Amniotic epithelial cell (primary cell): ENCODE results near the gene BNIP1.

GRCh38 chr5:172680542-172681342, 39.7 kb downstream of the NEURL1B start:
- RRBS, result no CpG with 5 or more reads among the region's 5 CpGs

DNA sequence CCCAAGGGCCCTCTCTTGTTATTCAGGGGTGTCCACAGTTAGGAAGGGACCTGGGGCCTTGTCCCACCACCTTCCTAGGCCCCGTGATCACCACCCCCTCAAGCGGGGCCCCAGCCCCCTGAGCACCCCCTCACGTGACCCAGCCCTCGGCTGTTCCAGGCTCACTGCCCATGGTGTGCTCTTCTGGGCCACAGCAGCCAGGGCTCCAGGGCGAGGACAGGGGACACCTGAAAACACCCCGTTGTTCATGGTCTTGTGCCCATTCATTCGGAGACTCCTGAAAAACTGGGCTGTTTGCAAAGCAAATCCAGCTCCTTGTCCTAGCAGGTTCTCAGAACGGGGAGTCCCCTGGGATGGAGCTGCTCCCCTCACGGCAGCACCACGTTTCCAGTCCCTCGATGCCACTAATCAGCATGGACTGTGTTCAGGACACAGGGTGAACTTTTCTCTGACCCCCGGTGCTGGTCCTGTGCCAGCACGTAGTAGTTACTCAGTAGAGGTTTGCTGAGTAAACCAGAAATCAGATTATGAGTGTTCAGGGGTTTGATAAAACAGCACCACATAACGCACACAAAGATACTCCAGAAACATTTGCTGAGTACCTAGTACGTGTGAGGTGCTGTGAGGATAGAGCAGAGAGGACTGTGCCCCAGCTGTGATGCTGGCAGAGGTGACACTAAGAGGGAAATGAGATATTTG, 49.0 kb downstream of the NEURL1B start:
- RRBS, result no CpG with 5 or more reads among the region's 15 CpGs

- RRBS, result no CpG with 5 or more reads among the region's 5 CpGs
These were observed 26.8 kb upstream of the DUSP1 start for GRCh38 chr5:172797748-172798278.

DNA sequence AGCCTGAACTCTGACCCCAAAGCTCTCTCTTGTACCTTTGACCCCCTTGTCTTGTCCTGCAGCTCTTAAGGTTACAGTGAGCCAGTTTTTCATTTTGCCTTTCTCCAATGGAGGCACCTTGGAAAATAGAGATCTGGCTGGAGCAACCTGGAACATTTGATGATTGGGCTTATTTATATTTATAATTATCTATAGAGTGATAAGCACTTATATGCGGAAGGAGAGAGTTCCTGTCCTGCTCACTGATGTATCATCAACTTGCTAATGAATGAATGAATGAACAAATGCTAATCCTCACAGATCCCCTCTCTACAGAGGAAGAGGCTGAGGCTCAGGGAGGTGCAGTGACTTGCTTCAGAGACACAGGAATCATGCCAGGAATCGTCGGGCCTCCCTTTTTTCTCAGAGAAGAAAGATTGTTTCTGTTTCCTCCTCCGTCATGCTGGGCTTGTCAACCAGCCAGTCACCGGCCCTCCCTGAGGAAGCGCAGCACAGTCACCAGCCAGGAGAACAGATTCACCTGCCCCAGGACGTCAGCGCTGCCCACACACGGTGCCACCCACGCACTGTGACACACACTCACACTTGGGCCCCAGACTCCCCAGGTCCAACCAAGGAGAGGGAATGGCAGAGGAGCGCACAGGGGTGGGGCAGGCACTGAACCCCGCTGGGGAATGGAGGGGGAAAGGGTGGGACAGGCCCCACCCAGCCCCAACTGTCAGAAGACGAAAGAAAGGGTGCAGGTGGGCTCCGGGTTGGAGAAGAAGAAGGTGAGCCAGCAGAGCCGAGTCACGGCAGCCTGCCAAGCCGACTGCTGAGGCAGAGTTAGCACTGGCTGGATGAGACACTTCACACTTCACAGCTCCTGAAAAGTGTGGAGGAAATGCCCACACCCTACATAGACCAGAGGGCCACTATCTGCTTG, 14.0 kb upstream of the ERGIC1 start:
- RRBS, result no CpG with 5 or more reads among the region's 17 CpGs

- RRBS, result no CpG with 5 or more reads among the region's 3 CpGs
These were observed 6.6 kb downstream of the ERGIC1 start for GRCh38 chr5:172840727-172841032.

DNA sequence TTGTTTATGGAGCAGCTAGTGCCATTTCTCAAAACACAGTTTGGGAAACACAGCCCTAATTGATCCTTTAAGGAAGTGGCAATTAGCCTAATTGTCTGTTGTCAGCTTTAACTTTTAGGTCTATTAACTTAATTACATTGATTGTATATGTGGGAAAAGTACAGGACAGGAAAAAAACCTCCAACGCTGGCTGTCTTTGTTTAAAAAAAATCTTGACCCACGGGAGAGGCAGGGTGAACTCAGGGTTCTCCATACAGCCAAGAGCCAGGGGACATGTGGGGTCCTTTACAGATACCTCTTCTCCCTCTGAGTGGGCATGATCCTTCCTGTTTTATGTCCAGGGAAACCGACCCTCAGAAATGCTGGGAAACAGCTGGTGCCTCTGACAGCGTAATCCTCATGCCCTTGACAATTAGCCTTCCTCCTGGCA, 7.0 kb downstream of the ERGIC1 start:
- RRBS, result no CpG with 5 or more reads among the region's 4 CpGs

DNA sequence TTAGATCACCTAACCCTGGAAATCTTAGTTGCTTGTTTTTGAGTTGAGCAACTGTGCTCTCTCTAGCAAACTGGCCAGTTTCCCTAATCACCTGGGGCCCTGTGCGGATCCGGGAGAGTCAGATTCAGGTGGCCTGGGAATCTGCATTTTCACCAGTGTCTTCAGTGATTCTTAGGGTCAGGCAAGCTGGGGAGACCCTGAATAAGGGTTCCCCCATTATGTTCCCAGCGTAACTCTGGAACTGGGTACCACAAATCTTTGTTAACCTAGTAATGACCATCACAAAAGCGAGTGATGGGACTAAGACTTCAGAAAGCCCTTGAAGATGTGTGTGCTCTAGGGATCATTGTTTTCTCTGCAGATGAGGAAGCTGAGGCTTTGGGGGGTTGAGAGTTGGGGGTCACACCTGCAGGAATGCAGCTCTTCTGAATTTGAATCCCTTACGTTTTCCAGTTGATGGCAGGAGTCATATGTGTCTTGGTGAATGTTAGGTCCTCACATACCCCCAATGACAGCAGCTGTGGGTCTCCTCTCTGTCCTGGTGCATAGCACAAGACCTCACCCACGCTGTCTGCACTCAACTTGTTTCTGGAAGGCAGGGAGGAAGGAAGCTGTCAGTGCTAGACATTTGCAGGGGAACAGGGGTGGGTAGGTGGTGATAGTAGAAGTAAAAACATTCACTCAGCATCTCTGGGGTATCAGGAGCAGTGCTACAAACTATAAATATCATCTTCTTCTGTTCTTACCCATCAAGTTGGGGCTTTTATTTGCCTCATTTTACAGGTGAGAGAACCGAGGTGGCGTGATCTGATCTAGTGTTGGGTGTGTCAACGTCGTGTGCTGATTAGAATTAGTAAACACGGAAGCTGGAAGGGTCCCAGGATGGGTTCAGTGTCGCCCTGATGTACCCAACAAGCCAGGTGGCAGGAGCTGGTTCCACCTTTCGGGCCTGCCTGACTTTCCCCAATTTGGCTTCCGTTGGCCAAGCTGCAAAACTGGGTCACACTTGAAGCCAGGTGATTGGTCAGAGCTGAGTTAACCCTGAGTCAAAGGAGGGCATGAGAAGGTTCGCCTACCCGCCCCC, 15.5 kb downstream of the ERGIC1 start:
- RRBS, result no CpG with 5 or more reads among the region's 16 CpGs

GRCh38 chr5:172942930-172943688, 16.1 kb upstream of the RPL26L1 start:
- RRBS, result no CpG with 5 or more reads among the region's 15 CpGs

DNA sequence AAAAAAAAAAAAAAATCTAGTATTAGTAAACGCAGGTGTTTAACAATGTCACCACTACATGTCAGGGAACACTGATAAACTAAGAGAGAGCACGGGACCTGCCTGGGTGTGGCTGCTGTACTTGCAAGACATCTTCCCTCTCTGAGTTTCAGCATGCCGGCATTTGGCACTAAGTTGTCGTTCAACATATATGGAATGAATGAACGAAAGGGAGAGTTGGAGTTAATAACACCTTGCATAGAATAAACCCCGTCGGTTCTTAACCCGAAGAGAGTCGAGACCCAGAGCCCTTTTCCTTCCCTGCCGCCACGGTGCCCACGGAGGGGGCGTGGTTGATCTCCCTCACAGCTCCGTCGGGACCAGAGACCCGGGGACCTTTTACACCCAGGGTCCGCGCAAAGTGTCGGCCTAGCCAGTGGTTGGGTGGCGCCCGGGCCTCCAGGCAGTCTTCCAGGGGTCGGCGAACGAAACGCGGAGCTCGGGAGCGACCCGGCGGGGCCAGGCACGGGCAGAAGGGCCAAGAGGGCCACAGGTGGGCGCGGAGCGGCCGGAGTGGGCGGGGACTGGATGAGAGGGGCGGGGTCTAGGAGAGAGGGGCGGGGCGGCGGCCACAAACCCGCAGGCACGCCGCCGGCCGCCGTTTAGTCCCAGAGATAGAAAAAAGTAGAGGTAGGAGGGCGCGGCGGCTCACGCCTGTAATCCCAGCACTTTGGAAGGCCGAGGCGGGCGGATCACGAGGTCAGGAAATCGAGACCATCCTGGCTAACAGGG, 769 bp upstream of the RPL26L1 start:
- RRBS, result 2% methylated on average over 29 of the region's 55 CpGs

DNA sequence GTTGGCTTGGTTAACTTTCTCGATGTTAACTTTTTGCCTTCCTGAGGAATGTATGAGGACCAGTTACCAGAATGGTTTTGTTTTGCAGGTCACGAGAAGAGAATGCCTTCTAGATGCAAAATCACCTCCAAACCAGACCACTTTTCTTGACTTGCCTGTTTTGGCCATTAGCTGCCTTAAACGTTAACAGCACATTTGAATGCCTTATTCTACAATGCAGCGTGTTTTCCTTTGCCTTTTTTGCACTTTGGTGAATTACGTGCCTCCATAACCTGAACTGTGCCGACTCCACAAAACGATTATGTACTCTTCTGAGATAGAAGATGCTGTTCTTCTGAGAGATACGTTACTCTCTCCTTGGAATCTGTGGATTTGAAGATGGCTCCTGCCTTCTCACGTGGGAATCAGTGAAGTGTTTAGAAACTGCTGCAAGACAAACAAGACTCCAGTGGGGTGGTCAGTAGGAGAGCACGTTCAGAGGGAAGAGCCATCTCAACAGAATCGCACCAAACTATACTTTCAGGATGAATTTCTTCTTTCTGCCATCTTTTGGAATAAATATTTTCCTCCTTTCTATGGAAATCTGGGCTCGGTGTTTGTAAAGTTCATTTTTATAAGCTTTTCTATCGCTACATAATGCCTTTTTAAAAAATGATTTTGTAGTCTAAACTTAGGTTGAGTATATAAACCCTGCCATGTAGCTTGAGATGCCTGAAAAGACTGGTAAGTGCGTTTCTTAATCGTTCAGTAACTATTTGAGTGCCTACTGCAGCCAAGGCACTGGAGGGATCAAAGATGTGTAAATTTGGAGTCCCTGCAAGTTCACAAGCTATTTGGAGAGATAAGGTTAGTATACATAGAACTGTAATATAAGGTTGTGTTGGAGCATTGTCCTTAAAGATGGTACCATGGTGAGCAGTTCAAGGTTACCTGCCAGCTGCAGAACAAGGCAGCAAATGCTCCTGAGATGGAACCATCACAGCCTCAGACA, 21.5 kb upstream of the CREBRF start:
- RRBS, result no CpG with 5 or more reads among the region's 15 CpGs

DNA sequence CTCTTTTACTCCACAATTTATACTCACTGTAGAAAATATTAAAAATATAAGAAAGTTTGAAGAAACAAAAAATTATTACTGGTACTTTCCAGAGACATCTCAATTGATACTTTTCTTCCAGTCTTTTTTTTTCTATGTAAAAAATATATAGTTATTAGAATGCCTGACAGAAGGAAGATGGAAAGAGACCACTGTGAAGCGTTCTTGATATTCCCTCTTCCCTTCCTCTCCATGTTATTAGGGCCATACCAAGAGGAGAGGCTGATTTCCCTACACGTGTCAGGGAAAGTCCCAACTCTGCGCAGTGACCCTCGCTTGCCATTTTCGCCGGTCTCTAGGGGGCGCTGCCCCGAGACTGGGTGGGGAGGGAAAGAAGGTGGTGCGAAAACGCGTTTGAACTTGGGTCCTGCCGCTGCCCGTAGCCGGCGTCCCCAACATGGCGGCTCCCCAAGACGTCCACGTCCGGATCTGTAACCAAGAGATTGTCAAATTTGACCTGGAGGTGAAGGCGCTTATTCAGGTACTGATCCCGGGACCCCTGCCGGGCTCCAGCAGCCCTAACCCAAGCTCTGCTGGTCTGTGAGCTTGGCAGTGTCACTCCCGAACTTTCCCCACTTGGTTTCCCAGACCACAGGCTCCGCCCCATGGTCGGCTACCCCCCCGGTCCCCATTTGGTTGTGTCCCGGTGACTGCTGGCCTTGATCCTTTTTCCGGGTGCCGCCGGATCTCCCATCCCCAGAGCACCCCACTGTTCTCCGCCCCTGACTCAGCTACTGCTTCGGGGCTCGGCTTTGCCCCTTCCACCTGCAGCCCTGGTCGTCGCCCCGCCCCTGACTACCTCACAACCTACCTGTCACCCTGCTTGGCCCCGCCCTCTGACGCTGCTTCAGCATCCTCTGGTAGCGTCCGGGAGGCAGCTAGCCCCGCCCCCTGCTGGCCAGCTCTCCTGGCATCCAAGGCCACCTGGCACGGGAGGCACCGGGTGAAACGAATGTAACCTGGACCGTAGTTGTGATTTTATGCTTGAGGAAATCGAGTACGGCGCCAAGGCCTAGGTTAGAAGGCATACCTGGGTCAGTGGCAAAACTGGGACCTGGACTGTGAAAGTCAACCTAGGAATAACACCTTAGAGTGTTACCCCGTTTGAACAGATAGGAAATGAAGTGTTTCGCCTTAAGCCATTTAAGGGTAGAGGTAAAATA, at the start of gene BNIP1:
Gene BNIP1, plus strand, starts transcription at position 422 of the 1,202 bp plus-strand sequence.
- RRBS, result 2% methylated on average over 14 of the region's 50 CpGs

DNA sequence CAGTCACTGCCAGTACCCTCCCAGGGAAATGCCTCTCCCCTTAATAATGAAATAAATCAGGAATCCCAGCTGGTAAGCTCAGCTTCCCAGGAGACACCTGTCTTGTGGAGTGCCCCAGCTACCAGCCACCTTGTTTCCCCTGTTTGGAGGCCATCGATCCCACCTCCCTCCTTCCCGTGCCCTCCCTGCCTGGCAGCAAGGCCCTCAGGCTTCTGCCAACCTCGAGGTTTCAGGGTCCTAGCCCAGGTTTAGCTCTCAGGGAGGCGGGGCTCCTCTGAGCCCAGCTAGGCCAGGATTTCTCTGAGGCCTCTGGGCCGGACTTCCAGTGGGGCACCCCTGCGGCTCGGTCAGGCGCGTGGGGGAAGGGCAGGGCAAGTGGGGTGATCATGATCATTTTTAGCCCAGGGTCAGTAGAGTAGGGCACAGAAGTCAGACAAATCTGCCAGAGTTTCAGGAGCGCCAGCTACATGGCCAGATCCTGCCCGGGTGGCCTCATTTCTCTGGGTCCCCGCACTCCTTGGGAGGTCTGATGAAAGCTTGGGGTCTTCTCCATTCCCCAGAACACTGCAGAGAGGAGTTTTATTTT, 988 bp upstream of the NKX2-5 start:
- RRBS, result no CpG with 5 or more reads among the region's 12 CpGs

DNA sequence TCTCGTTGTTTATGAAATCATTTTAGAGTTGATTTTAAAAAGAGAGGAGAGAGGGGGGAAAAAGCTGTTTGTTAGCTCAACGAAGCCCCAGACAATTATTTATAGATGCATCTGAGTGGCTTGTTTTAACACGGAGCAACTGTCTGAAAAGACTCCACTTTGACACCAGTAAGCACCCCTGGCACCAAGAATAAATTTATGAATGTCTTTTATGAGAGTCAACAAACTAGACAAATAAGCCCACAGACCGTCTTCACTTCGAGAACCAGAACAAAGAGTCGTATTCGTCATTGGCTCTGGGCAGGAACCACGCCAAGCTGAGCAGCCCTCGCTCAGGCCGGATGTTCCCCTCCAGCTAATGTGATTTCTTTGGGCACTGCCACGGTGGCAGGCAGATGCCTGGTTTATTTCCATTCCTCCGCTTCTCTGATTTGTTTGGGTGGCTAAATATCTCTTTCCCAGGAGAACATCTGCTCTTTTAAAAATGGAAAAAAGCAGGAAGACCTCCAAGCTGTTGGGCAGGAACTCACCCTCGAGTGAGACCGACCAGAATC, 91.9 kb upstream of the STC2 start:
- RRBS, result no CpG with 5 or more reads among the region's 14 CpGs

GRCh38 chr5:173501018-173501646, 115.3 kb downstream of the BOD1 start:
- RRBS, result 71% methylated on average over 3 of the region's 13 CpGs

GRCh38 chr5:173623377-173623862, 7.0 kb upstream of the BOD1 start:
- RRBS, result no CpG with 5 or more reads among the region's 7 CpGs

GRCh38 chr5:173627850-173628510, 11.5 kb upstream of the BOD1 start:
- RRBS, result no CpG with 5 or more reads among the region's 13 CpGs

GRCh38 chr5:173642012-173642827, 25.8 kb upstream of the BOD1 start:
- RRBS, result no CpG with 5 or more reads among the region's 9 CpGs

- RRBS, result no CpG with 5 or more reads among the region's 15 CpGs
These were observed 37.8 kb upstream of the BOD1 start for GRCh38 chr5:173653859-173654986.

GRCh38 chr5:173673730-173674306, 57.4 kb upstream of the BOD1 start:
- RRBS, result no CpG with 5 or more reads among the region's 8 CpGs